OVCAR3 (cell line): ENCODE results near the gene HSPG2.

DNA sequence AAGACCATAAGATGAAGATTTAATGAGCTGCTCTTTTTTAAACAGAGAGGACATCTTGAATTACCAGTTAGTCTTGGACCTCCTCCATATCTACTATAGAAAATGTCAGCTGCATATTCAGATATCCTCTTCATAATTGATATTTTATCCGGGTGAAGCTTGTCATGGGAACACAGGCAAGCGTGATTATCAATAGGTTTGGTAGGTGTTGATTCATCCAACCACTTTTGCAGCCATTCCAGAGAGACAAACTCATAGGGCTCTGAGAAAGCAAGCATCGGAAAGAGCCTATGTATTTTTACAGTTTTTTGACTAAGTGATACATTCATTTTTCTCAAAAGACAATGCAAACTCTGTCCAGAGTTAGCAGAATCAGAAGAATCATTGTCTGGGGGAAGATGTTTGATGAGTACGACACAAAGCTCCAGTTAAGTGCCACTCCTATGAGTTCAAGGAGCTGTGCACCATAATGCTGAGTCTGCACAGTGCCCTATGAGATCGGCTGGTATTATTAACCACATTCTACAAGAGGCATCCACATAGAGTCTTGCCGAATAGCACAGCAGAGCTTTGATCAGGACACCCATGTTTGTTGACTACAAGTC, 54.8 kb upstream of the RAP1GAP start:
- RRBS = no CpG with 5 or more reads among the region's 6 CpGs

- RRBS = no CpG with 5 or more reads among the region's 21 CpGs
Measured at GRCh38 chr1:21764527-21765593, 18.1 kb downstream of the USP48 start.

GRCh38 chr1:21870556-21870755, 58.4 kb downstream of the LDLRAD2 start:
- RRBS = no CpG with 5 or more reads among the region's 3 CpGs

DNA sequence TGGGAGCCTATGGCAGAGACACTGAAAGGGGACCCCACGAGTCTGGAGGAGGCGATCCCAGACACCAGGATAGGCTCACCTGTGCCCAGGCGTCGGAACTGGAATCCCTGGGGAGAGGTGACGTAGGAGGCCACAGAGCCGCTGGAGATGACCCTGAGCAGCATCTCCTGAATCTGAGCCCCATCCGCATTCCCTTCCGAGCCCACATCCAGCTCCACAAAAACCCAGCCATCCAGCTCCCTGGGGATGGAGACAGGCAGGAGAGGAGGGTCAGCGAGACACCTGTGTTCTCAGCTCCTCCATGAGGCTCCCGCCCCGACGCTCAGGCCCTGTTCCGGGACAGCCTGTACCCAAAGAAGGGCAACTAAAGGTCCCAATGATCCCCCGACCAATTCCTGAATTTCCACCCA, 47.2 kb downstream of the HSPG2 start:
- RRBS = no CpG with 5 or more reads among the region's 14 CpGs

DNA sequence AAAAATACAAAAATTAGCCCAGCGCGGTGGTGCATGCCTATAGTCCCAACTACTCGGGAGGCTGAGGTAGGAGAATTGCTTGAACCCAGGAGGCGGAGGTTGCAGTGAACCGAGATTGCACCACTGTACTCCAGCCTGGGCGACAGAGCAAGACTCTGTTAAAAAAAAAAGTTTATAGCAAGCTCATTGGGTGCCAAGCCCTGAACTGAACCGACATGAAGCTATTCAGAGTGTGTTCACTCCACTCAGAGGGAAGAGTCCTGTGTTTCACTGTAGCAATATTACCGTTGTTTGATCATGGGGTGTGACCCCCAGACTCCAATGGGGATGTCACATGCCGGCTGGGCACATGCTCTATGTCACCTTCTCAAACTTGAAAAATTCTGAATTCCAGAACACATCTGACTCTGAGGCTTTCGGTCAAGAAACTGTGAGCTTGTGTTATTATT, 36.4 kb downstream of the HSPG2 start:
- RRBS = no CpG with 5 or more reads among the region's 10 CpGs

- RRBS = no CpG with 5 or more reads among the region's 5 CpGs
Measured at GRCh38 chr1:21901440-21901940, 35.6 kb downstream of the HSPG2 start.

GRCh38 chr1:21908099-21908574, 29.0 kb downstream of the HSPG2 start:
- RRBS = no CpG with 5 or more reads among the region's 10 CpGs

GRCh38 chr1:21924506-21925509, 12.3 kb downstream of the HSPG2 start:
- RRBS = no CpG with 5 or more reads among the region's 15 CpGs

DNA sequence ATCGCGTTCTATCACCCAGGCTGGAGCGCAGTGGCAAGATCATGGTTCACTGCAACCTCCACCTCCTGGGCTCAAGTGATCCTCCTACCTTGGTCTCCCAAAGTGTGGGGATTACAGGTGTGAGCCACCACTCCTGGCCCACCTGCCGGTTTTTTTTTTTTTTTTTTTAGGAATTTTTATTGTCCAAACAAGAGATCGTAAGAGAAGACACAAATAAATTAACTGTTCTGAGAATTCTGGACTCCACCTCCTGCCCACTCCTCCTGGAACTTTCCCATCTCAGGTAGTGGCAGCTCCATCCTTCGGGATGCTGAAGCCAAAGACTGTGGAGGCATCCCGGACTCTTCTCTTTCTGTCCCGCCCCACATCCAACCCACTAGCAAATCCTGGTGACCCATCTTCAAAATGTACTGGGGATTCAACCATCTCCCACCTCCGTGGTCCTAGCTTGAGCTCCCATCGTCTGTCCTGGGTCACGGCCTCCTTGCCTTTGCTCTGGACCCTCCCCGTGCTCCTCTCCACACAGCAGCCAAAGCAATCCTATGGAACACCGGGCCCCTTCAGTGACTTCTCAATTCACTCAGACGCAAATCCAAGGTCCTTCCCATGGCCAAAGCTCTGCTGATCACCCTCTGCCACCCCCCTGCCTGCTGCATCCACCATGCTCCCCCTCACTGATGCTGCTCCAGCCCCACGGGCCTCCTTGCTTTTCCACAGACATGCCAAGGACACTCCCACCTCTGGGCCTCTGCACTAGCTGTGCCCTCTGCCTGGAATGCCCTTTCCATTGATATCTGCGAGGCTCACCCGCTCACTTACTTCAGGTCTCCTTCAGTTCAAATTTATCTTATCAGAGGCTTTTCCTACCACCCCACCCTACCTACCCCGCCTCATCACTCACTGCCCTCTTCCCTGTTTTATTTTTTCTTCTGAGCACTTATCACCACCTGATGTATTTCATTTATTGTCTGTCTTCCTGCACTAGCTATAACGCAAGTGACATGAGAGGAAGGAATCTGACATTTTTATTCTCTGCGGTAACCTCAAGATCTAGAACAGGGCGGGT, 7.3 kb downstream of the HSPG2 start:
- RRBS = no CpG with 5 or more reads among the region's 21 CpGs

DNA sequence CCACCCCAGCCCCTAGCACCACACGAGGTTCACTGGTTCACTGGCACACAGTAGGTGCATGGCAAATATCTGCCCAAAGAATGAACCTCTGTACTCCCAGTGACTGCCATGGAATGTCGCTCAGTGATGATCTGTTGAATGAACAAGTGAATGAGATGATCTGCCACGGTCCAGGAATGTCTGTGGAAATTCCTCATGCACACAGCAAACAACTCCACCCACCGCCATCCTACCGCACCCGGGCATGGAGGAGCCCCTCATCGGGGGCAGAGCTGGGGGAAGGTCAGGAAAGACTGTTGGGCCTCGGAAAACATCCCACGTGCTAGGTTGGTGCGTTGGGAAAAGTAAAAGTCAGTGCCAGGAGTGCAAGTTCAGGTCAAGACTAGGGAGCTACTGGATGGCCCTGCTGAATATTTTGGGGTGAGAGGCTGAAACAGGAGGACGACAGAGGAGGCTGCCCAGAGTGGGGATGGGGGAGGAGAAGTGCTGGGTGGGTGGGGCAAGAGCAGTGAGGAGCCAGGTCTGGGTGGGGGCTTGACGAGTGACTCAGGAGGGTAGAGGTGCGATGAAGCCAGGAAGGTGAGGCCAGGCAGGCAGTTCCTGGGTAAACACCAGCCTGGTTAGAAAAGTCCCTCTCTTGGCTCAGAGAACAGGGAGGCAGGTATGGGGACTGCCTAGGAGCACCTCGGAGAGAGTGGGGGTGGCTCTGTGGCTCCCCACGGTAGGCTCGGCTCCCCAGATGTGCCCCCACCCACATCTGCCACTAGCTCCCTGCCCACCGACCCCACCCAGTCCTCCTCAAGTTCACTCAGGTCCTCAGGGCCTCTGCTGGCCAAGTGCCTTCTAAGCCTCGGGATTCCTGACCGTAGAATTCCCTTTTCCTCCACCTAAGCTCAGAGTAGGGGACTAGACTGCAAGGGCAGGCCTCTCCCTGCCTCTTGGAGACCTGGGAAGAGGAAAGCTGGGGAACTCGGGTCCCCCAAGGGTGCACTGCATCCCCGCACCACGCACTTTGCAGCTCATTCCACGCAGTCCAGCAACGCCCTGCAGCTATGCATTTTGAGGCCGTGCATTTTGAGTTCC, 1.3 kb downstream of the HSPG2 start:
- RRBS = no CpG with 5 or more reads among the region's 25 CpGs

GRCh38 chr1:21937003-21938054, at the start of gene HSPG2:
Gene HSPG2 (minus strand): TSS chr1:21937310.
- RRBS = 4% methylated on average over 58 of the region's 127 CpGs

DNA sequence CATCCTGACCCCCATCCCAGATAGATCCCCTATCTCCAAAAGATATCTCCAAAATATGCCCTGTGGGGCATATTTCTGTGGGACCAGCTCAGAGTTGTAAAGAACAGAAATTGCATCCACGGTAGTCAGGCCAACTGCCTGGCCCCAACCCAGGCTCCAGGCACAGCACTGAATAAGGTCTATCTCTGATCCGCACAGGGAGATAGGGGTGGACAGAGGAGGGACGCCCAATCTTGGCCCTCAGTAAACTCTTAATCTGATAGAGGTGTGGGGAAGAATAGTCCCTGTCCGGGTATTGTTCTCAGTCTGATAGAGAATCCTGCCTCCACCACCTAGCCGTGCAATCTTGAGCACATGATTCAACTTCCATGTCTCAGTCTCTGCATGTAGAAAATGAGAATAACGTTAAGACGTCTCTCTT, 2.0 kb upstream of the HSPG2 start:
- RRBS = no CpG with 5 or more reads among the region's 7 CpGs

- RRBS = no CpG with 5 or more reads among the region's 3 CpGs
Measured at GRCh38 chr1:21940310-21940523, 3.1 kb upstream of the HSPG2 start.

GRCh38 chr1:21996502-21996836, 5.0 kb upstream of the CELA3A start:
- RRBS = no CpG with 5 or more reads among the region's 5 CpGs

DNA sequence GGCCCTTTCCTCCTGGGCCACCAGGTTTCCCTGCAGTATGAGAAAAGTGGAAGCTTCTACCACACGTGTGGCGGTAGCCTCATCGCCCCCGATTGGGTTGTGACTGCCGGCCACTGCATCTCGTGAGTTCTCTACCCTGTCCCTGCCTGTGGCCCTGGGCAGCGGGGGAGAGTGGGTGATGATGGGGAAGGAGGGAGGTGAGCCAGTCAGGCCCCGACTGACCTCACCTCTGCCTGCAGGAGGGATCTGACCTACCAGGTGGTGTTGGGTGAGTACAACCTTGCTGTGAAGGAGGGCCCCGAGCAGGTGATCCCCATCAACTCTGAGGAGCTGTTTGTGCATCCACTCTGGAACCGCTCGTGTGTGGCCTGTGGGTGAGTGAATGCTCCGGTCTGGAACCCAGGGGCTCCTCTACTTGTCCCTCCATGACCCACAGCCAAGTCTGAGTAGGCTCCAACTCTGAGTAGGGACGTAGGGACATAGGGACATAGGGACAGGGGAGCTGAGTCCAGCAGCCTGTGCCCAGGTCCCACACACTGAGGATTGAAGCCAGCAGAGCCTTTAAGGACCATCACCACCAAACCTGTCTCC, 4.1 kb downstream of the CELA3A start:
- RRBS = no CpG with 5 or more reads among the region's 13 CpGs

GRCh38 chr1:22117165-22117679, 25.7 kb downstream of the WNT4 start:
- RRBS = no CpG with 5 or more reads among the region's 5 CpGs

DNA sequence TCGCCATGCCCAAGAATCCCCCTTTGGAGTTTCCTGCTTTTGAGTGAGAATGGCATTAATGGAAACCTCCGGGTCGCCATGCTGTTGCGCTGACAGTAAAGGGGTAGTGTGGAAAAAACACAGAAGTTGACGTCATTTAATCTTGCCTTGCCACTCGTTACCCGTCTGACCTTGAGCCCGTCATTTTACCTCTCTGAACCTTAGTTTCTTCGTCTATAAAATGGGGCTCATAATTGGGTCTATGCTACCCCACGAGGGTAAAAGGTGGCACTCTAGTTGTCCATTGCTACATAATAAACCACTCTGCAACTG, 130.1 kb upstream of the ZBTB40 start:
- RRBS = no CpG with 5 or more reads among the region's 10 CpGs

- RRBS = no CpG with 5 or more reads among the region's 4 CpGs
Measured at GRCh38 chr1:22508988-22509419, 54.3 kb upstream of the EPHA8 start.

- RRBS = no CpG with 5 or more reads among the region's 25 CpGs
Measured at GRCh38 chr1:22647420-22647841, 4.0 kb downstream of the C1QC start.

DNA sequence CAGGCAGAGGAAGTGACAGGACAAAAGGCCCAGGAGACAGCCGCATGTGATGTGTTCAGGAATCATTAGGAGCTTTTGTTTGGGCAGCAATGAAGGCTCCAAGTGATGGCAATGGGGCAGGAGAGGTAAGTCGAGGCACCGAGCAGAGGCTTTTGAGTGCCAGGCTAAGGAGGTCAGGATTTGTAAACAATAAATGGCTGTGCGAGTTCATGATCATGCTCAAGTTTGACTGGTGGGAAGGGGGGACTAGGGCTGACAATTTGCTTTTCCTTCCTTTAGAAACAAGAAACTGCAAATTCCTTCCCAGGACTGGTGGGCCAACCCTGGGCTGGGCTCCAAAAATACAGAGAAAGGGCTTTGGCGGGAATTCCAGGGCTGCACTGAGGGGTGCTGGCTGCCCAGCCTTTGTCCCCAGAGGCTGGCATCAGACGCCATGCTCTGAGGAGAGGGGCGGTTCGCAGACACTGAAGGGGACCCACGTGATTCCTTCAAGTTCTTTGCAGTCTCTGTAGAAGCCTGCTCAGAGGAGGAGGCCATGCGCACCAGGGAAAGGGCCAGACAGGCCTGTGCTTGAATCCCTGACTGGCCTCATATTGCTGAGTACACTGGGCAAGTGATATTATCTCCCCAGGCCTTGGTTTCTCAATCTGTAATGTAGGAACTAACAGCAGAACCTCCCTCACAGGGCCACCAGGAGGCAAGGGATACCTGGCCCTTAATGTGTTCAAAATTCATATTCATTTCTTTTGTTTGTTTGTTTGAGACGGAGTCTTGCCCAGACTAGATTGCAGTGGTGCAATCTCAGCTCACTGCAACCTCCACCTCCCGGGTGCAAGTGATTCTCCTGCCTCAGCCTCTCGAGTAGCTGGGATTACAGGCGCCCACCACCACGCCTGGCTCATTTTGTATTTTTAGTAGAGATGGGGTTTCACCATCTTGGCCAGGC, 119.5 kb downstream of the EPHB2 start:
- RRBS = no CpG with 5 or more reads among the region's 15 CpGs